ENCODE results near the genes MAP3K11, CATSPER1, NPAS4 and ZDHHC24.

DNA sequence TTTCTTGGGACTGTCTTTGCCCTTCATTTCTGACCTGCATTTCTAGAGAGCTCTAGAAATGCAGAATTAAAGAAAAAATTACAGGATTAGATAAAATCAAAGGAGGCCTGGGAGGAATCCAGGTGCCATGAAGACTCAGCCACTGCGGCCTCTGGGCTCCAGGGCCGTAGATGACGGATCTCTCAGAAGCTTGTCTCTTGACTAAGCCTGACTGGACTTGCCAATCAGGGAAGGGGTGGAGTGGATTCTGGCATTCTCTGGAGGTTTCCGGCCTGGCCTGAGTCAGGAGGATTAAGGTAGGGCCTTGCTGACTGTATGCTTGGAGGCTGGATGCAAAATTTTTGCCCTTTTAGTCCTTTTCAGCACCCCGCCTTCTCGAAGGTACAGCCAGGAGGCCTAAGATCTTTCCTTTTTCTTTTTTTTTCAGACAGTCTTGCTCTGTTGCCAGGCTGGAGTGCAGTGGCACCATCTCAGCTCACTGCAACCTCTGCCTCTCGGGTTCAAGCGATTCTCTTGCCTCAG is 31.0 kb upstream of the SCYL1 start:
- RRBS = no CpG with 5 or more reads among the region's 8 CpGs

DNA sequence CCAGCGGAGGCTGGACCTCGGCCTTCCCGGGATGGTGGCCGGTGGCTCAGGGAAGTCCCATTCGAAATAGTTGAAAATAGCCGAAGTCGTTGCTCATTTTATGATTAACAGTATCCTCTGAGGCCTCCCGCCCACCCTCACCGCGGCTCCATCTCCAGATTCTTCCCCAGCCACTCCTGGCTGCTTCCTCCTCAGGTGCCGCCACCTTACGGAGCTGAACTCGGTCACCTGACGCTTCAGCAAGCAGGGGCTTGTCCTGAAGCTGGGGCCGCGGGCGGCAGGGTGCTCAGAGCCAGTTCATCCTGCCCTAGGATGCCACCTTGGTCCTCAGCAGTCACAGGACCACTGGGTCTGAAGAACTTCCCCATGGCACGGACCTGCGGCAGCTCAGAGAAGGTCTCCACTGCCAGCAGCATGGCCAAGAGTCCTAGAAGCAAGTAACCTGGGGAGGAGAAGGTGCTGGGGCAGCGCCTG is 2.8 kb downstream of the KCNK7 start:
- RRBS = 36% methylated on average over 3 of the region's 20 CpGs

GRCh38 chr11:65613630-65614546 is at the start of gene MAP3K11:
MAP3K11 (minus strand) TSS chr11:65614221.
- RRBS = 5% methylated on average over 19 of the region's 45 CpGs

DNA sequence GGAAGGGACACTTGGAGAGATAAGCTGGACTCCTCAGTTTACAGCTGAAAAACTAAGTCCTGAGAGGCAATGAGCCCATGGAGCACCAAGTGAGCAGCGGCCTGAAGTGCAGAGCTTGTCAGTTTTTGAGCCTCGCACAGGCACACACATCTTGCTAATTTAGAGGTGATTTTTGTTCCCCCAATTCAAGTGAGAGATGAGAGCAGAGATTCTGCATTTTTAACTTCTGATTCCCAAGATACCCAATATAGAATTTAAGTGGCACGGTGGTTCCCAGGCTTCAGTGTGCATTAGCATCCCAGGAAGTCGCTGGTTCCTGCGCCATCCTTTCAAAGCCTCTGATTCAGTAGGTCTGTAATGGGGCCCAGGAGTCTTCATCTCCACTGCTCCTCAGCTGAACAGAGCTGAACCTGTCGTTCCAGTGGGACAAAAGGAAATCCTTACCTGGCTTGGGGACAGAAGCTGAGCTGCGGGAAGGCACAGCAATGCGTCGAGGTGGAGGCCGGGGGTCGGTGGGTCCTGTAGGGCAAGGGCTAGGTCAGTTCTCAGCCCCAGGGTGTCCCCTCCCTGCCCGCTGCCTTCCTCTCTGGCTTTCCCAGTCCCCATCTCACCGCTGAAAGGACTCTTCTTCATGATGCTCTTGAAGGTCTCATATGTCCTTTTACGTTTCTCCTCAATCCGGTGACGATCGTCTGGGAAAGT is 7.3 kb downstream of the RELA start:
- RRBS = no CpG with 5 or more reads among the region's 17 CpGs

DNA sequence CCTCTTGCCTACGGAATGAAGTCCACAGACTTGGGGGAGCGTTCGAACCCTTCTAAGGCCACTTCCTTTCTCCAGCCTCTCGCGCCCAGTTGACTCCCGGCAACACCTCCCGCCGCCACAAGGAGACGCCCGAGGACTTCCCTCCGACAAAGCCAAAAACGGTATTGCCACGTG is 366 bp upstream of the KAT5 start:
- RRBS = no CpG with 5 or more reads among the region's 13 CpGs

DNA sequence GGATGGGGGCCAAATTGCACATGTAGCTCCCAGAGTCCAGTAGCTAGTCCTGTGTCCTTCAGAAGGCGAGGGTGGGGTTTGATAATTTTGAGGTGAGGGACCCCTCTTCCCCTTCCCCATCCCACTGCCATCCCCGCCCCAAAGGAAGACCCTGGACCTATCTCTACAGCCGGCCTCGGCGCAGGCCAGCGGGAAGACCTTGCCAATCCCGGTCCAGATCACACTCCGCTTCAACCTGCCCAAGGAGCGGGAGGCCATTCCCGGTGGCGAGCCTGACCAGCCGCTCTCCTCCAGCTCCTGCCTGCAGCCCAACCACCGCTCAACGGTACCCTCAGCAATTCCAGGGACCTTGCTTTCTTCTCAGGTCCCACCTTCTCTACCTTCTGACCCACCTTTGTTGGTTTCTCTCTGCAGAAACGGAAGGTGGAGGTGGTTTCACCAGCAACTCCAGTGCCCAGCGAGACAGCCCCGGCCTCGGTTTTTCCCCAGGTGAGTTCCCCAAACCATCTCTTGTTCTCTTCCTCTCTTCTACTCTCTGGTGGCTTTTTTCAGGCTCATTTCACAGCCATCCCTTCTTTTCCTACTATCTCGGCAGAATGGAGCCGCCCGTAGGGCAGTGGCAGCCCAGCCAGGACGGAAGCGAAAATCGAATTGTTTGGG is 1.3 kb downstream of the KAT5 start:
- RRBS = 96% methylated on average over 4 of the region's 24 CpGs

DNA sequence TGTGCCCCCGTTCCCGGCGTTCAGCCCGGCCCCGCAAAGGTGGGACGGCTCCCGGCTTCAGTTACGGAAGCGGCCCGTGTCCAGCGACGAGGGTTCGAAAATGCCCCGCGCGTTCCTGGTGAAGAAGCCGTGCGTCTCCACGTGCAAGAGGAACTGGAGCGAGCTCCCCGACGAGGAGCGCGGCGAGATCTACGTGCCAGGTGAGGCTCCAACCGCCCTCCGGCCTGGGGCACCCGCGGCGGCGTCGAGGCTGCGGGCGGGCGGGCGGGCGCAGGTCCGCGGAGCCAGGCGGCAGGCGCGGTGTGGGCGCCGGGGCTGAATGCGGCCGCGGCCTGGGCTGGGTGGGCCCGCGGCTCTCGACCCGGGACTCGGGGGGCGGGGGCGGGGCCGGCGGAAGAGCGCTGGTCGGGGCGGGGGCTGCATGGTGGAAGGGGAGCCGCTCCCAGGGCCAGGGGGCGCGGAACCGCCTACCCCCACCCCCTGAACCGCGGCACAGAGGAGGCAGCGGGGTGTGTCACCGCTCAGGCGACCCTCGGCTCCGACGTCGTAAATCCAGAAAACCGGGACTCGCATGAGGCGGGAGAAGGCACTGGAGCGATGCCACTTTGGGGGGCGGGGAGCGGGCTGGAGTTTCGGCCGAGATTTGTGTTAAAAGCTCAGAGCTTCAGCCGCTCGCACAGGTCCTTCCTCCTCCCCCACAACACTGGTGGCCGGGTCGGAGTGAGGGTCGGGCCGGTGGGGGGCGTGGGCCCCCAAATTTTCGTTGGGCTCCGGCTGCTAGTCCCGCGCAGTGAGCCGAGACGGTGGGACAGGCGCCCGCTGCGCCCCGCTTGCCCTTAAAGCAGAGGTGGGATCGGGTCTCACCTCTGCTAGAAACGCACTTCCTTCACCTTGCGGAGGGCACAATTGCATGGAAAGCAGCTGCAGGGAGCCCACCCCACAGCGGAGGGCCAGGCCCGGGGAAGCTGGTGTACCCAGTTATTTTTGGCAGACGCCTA is 710 bp downstream of the OVOL1 start:
- RRBS = 1% methylated on average over 19 of the region's 104 CpGs

DNA sequence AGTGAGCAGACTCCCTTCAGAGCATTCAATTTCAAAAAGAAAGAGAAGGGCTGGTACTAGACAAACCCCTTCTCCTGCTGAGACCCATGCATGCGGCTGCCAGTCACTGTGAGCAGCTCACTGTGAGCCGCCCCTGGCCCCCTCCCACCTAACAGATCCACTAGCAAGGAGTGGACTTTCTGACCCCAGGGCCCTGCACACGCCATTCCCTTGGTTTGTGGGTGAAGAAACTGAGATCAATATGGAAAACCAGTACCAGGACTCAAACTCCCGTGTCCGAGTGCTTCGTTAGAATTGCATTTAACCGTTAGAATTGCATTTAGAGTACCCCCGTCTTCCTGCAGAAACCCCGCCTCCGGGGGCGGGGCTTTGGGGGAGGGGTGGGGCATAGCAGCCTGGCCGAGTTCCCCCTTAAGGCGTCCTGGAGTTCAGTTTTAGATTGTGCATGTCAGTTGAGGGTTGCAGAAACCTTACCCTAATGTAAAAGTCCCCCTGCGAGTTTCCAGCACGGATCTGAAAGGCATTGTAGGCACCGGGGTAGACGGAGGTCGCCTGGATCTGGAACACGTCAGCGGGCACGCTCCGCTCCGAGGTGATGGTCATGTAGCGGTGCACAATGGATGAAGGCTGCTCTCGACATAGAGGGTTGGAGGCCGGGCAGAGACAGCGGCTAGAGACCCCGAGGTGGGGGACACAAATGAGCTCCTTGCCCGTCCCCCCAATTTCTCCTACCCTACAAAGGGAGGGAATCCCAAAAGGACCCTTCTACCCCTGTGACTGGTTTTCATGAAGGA is 5.0 kb downstream of the EFEMP2 start:
- RRBS = no CpG with 5 or more reads among the region's 29 CpGs

- RRBS = no CpG with 5 or more reads among the region's 10 CpGs
Observed at GRCh38 chr11:65928008-65928533, 8.8 kb downstream of the DRAP1 start.

DNA sequence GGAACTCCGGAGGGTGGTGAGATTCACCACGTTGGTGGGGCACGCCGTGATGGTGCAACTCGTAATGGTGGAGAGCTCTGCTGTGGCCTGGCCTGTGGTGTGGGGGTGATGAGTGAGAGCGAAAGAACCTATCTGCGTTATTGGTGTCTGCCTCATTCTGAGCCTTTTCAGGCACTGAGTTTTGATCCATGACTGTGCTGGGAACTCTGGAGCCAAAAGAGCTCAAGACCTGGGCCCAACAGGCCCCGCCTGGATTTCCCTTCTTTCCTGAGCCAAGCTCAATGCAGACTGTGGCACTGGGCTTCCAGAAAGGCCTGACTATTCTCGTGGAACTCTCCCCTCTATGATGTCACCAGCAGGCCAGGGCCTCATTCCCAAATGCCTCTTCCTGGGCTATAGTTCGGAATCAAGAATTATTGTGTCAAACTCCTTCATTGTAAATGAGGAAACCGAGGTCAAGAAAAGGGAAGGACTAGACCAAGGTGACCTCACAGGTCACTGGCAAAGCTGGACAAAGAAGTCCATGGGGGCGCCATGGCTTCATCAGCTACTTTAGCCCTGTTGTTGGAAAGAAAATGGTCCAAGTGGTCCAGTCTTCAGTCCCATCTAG is at the start of gene CATSPER1:
Gene CATSPER1 (minus strand): TSS at position 290 of the 610 bp plus-strand sequence.
- RRBS = no CpG with 5 or more reads among the region's 12 CpGs

- RRBS = no CpG with 5 or more reads among the region's 7 CpGs
Observed at GRCh38 chr11:66057107-66057642, 5.0 kb downstream of the SF3B2 start.

DNA sequence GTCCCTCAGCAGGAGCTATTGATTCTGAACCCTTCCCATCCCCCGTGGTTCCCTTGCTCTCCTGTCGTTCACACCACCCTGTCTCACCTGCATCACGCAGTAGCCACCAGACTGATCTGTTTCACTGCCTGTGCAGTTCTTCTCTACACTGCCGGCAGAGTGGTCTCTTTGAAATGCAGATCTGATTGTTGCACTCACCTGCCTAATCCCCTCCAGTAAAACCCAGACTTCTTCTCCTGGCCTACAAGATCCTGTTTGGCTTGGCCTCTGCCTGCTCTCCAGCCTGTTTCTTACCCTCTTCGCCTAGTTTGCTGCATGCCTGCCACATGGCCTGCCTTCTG is 41.9 kb downstream of the PACS1 start:
- RRBS = no CpG with 5 or more reads among the region's 5 CpGs

DNA sequence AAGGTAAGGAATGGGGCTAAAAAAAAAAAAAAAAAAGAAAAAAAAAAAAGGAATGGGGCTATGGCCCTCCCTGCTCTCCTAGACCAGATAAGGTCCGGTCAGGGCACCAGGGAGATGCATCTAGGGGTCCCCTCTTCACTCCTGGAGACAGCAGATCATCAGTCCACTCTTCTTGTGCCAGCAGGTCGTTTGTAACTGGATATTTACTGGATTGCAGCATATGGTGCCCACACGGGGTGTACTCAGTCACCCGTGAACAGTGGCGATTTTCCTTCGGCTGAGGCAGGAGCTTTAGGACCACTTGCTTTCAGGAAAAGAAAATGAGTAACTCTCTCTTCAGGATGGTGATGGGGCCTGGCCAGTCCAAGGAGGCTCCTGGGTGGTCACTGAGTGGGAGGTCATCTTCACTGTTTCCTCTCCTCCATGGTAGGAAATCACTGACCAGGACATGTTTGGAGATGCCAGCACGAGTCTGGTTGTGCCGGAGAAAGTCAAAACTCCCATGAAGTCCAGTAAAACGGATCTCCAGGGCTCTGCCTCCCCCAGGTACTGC is 27.3 kb upstream of the KLC2 start:
- RRBS = no CpG with 5 or more reads among the region's 9 CpGs

- RRBS = no CpG with 5 or more reads among the region's 22 CpGs
Observed at GRCh38 chr11:66261323-66262169, 4.0 kb downstream of the KLC2 start.

GRCh38 chr11:66315868-66316940 is 640 bp downstream of the CD248 start:
- RRBS = 56% methylated on average over 12 of the region's 66 CpGs

DNA sequence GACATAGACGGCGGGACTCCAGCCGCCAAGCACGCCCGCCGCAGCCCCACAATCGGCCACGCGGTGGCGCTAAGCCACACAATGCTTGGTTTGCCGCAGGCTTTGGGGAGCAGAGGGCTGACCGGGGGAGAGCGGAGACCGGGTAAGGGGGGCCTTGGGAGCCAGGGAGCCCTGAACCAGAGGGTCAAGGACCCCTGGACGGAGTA is 12.4 kb upstream of the NPAS4 start:
- RRBS = 2% methylated on average over 2 of the region's 15 CpGs

- RRBS = 4% methylated on average over 22 of the region's 59 CpGs
Observed at GRCh38 chr11:66408781-66409460, 11.9 kb upstream of the NPAS4 start.

DNA sequence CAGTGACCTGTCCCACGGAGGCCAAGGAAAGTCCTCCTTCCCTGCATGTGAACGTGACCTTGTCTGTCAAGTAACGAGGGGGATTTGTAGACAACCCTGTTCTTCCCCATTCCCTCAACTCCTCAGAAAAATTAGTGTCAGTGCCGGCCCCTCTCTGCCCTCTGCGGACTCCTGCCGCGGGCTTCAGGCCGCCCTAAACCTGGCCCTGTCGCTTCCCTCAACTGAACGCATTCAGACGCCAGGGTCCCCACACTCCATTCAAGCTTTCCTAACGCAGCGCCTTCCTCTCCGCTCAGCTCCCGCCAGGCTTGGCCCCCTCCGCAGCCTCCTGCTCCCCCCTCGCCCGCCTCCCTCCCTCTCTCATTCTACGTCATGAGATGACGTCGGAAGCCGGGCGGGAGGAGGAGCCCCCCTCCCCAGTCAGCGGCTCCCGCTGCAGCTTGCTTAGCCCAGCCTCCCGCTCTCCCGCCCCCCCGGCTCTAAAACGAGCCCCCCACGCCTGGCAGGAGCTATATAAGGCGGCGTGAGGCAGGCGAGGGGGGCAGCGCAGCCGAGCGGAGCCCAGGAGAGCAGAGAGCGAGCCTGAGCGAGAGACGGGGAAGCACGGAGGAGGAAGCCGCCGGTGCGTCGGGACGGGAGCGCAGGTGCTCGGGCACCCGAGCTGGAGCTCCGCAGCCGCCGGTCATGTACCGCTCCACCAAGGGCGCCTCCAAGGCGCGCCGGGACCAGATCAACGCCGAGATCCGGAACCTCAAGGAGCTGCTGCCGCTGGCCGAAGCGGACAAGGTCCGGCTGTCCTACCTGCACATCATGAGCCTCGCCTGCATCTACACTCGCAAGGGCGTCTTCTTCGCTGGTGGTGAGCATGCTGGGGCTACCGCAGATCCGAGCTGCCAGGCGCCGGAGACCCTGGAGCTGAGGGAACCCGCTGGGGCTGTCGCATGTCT is at the start of gene NPAS4:
Gene NPAS4 (plus strand): TSS at position 540 of the 947 bp plus-strand sequence.
- RRBS = 6% methylated on average over 23 of the region's 73 CpGs

- RRBS = no CpG with 5 or more reads among the region's 9 CpGs
Observed at GRCh38 chr11:66467678-66468221, 1.0 kb downstream of the PELI3 start.

GRCh38 chr11:66545955-66546483 is at the start of gene ZDHHC24:
ZDHHC24 (minus strand) TSS chr11:66546048.
- RRBS = 1% methylated on average over 24 of the region's 50 CpGs

All from amniotic epithelial cell (primary cell).